Colon Carcinoma Metastatic in the Lung (tissue), 2 donors: ENCODE measurements around a stretch of chr20.

DNA sequence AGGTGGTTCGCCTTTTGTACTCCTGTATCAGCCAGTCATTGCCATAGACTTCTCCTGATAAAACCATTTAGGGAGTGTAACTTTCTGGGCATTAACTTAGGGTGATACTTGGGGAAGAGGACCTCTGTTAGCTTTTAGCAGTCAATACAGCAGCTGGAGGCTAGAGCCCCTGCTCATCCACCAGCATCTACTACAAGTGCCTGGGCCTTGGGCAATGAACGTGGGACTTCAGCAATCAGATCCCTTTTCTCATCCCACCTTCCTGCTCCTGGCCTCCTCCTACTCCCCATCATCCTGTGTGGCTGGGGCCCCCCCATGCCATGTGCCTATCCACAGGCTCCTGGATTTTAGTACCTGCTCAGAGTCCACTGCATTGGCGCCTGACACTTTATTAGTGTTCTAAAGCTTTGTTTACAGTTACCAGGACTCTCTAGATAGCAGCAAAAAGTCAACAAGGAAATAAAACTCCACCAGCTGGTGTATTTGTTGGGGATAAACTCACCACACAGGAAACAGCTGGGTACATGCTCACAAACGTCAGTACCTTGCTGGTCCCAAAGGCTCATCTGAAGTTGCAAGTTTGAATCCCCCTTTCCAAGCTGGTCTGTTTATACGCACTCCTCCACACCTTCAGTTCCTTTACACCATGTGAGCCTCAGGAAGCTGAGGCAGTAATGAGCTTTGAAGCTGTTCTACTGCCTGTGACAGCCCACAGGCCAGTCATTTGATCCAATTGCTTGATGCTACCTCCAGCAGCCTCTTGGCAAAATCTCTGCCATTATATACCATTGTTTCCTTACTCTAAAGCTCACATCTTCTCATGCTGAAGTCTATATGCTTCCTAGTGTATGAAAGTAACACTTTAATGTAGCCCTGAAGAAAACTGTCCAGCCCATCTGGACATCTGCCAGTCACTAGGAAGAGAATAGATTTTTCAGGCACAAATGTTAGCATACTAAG lies 76.4 kb downstream of the ANKEF1 start:
- PRO-cap, 2 experiments = no peak in any of the 2 experiments

DNA sequence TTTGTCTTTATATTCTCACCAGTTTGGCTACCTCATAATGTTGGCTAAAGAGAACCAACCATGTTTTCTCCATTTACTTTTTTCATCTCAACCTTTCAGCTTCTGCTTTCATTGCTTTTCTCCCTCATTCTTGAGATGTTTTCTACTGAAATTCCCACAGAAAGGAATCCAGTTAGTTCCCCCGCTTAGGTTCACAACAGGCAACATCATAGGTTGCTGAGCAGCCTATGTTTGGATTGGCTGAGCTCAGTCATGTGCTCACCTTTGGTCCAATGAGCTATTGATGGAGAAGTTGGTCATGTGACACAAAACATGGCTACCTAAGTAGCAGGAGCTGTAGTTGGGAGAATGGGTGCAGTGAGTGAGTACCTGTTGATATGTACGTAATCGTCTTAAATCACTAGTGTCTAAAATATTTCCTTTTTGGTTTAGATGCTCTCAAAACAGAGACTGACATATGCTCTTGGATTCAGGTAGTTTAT lies 100.0 kb downstream of the SNAP25 start:
- PRO-cap, 2 experiments = no peak in any of the 2 experiments

GRCh38 chr20:10329121-10329479 lies 104.9 kb downstream of the MKKS start:
- PRO-cap, 2 experiments = no peak in any of the 2 experiments

DNA sequence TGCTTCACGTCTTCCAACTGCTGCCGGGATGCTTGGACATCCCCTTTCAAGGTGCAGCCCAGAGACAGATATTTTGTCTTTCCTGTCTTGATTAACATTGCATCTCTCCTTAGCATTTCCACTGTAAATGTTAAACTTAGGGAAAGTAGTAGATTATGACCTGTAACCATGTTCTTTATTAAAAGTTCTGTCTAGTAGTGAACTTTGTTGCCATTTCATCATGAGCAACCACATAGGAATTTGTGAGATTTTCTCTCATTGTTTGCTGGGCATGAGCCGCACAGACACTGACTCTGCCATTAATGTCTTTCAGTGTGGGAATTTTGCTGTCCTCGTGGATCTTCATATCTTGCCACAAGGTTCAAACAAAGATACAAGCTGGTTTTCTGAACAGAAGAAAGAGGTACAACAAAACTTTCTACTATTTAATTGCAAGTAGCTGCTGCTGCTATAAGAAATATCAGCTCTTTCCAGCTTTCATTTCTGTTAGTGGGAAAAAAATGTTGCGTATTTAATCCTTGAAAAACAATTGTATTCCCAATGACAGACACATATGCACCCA lies 117.8 kb downstream of the JAG1 start:
- PRO-cap, 2 experiments = no peak in any of the 2 experiments

DNA sequence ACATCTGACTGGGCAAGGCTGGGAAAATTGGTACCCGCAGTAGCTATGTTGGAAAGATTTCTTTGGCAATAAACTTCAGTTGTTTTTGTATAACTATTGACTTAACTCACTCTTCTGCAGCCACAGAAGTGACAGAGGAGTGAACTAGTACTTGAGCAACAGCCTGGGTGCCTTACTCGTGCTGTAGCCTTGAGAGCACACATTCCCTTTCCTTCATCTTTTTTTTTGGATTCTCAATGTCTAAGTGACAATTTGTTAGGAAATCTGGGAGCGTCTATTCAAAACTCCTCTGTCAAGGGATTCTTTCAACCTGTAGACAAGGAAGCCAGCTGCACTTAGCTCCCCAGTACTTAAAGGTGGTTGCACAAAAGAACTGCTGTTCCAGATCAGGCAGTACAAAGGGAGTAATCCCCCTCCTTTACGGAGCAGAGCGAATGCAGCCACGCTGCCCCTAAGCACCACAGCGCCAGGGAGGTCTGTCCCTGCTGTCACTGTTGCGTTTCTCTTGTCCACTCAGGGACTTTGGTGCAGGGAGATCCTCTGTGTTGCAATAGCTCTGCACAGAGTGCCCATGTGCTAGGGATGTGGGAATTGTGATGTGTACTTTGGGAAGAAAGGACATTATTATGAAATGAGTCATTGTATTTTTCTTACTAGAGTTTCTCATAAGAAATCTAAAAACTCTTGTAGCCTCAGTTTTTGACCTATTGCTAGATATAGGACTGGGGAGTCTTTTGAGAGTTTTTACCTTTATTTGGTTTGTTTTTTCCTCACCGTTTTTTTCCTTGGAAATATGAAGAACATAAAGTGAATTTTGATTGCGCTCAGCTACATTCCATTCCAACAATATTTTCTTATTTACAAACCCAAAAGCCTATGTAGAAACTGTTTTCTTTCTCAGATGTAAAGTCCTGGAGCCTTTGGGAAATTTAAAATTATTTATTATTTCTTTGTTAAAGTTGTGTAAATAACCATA lies 69.3 kb downstream of the JAG1 start:
- PRO-cap, 2 experiments = no peak in any of the 2 experiments

GRCh38 chr20:10624214-10625161 lies 49.3 kb downstream of the JAG1 start:
- PRO-cap, 2 experiments = no peak in any of the 2 experiments

DNA sequence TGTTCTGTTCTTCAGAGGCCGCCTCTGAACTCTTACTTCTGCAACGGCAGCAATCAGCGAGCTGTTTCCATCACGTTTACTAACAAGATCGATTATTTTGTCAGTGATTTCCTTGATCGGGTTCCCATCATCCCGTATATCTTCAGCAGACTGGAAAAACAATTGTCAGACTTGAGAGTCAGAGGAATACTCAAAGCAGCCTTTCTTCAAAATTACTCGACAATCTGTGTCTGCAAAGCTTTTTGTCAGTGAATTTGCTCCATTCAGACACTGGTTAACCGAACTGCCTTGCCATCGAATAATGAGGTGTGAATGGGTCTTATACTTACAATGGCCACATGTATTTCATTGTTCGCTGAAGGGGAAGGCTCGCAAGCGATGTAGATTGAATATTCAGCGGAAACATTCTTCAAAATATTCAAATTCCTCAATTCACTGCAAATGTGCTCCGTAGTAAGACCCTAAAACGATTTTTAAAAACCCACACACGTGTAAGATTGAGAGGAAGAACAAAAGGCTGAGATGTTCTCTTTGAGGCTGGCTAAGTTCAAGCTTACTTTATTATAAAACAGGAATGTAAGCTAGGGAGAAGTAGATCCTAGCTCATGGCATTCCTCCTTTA lies 32.9 kb downstream of the JAG1 start:
- PRO-cap, 2 experiments = no peak in any of the 2 experiments

GRCh38 chr20:10665547-10666150 lies 8.2 kb downstream of the JAG1 start:
- PRO-cap, 2 experiments = no peak in any of the 2 experiments

- PRO-cap, 2 experiments = peak in 2 of 2 experiments; most common plus-strand start chr20:10671772 (in 2); most common minus-strand start chr20:10671536 (in 2)
Observed at GRCh38 chr20:10671380-10671896, 2.4 kb downstream of the JAG1 start.

GRCh38 chr20:10994642-10995098 lies 320.9 kb upstream of the JAG1 start:
- PRO-cap, 2 experiments = no peak in any of the 2 experiments

DNA sequence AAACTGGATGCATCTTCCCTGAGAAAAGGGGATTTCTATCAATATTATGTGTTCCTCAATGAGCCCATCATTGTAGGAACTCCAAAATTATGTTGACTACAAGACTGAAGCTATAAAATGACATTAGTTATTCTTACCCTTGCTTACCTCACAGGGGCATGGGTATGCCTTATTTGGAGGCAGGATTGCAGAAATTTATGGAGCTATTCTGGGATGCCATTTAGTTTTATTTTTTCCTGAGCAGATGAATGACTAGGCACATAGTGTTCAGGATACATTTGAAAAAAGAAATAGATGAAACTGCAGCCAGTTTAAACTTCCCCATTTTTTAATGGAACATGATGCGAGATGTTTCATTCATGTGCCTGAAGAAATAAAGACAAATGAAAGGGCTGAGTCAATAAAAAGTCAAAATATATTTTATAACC lies 399.2 kb upstream of the JAG1 start:
- PRO-cap, 2 experiments = no peak in any of the 2 experiments

DNA sequence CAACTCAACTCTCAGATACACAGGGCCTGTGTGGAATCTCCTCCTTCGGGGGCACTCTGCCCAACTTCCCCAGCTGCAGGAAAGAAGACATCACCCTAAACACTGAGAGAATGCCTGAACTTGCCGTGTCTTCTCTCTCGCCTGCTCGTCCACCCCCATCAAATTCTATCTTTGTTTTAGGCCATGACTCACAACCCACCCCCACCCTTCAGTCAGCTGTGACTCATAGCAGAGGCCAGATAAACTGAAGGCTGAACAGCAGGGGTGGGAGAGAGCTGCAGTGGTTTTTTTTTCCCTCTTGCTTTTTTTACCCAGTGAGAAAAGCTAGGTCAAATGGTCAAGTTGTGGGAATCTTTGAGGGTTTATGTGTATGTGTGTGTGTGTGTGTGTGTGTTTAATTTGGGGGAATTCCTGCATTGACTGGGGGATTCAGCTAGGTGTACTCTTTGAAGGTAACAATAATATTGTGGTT lies 593.5 kb upstream of the JAG1 start:
- PRO-cap, 2 experiments = no peak in any of the 2 experiments

- PRO-cap, 2 experiments = no peak in any of the 2 experiments
Observed at GRCh38 chr20:11806466-11806729, 111.3 kb upstream of the BTBD3 start.

GRCh38 chr20:11919039-11919384 lies 1.3 kb downstream of the BTBD3 start:
- PRO-cap, 2 experiments = no peak in any of the 2 experiments

GRCh38 chr20:12286272-12286551 lies 368.5 kb downstream of the BTBD3 start:
- PRO-cap, 2 experiments = no peak in any of the 2 experiments

DNA sequence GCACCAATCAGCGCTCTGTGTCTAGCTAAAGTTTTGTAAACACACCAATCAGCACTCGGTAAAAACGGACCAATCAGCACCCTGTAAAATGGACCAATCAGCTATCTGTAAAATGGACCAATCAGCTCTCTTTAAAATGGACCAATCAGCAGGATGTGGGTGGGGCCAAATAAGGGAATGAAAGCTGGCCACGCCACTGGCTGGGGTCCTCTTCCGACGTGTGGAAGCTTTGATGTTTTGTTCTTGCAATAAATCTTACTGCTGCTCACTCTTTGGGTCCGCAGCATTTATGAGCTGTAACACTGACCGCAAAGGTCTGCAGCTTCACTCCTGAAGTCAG lies 151.1 kb upstream of the SPTLC3 start:
- PRO-cap, 2 experiments = no peak in any of the 2 experiments

GRCh38 chr20:13009613-13010685 lies 1.2 kb downstream of the SPTLC3 start:
- PRO-cap, 2 experiments = peak in 2 of 2 experiments; most common minus-strand start chr20:13009761 (in 2)

DNA sequence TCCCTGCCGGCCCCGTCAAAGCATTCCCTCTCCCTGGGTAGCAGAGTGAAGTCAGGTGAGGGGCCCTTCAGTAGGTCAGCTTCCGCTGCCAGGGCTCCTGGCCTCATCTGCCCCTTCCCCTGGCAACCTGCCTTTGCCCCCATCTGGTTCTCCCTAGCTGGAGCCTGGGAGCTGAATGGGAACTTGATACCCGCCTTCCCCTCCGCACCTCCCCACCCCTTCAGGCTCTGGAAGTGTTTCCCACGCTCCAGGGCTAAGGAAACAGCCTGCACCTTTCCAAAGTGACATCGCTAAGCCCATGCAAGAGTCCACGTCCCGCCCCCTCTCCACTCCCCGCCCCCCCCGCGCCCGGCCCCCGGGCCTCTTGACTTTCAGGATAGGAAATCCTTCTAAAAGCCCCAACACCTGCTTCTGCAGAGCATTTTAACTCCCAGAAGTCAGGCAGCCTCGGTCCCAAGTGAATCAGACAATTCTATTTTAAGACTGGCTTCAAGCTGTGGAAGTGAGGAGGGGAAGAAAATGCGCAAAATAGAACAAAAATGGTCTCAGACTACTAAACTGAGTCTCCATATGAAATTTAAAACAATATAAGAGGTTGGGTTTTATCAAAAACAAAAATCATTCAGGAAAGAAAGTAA lies 53.4 kb downstream of the ISM1 start:
- PRO-cap, 2 experiments = no peak in any of the 2 experiments

- PRO-cap, 2 experiments = no peak in any of the 2 experiments
Observed at GRCh38 chr20:13800170-13800421, 15.3 kb downstream of the NDUFAF5 start.

GRCh38 chr20:13875343-13875887 lies 90.6 kb downstream of the NDUFAF5 start:
- PRO-cap, 2 experiments = no peak in any of the 2 experiments